Gastrocnemius medialis (tissue), 3 donors: Measurements from ENCODE around the gene MTSS2.

DNA sequence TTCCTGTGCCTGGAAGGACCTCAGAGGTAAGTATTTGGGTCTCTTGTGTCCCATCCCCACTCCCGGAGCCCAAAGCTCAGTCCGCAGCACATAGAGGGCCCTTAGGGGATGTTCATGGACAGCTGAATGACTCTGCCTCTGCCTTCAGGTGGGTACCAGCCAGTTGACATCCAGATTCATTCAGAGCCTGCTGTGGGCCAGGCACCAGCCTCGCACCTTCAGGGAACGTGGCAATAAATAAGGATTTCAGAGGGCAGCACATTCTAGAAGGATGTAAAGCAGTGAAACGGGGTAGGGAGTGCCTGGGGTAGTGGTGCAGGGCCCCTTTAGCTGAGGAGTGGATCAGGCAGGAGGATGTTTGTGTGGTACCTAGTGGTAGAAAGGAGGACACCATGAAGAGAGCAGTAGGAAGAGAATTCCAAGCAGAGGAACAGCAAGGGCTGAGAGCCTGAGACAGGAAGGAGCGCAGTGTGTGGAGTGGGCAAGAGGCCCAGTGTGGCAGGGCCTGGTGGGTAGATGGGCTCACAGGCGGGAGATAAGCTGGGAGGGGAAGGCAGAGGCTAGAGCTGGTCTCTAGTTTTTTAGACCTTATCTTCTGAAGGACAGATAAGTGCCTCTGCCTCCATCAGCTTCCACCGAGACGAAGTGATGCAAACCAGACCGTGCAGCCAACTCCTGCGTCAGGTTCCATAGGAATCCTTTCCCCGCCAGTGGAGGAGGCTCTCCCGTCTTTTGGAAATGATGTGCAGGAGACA is 33.4 kb downstream of the CDH1 start:
- PRO-cap, result no peak
- RAMPAGE, long total RNA, 3 experiments, result no peak in any of the 3 experiments

- PRO-cap, result no peak
- RAMPAGE, long total RNA, 3 experiments, result no peak in any of the 3 experiments
Observed at GRCh38 chr16:69116056-69116706, 10.7 kb downstream of the HAS3 start.

GRCh38 chr16:69302115-69302774 is 8.9 kb upstream of the VPS4A start:
- PRO-cap, result no peak
- RAMPAGE, long total RNA, 3 experiments, result no peak in any of the 3 experiments

DNA sequence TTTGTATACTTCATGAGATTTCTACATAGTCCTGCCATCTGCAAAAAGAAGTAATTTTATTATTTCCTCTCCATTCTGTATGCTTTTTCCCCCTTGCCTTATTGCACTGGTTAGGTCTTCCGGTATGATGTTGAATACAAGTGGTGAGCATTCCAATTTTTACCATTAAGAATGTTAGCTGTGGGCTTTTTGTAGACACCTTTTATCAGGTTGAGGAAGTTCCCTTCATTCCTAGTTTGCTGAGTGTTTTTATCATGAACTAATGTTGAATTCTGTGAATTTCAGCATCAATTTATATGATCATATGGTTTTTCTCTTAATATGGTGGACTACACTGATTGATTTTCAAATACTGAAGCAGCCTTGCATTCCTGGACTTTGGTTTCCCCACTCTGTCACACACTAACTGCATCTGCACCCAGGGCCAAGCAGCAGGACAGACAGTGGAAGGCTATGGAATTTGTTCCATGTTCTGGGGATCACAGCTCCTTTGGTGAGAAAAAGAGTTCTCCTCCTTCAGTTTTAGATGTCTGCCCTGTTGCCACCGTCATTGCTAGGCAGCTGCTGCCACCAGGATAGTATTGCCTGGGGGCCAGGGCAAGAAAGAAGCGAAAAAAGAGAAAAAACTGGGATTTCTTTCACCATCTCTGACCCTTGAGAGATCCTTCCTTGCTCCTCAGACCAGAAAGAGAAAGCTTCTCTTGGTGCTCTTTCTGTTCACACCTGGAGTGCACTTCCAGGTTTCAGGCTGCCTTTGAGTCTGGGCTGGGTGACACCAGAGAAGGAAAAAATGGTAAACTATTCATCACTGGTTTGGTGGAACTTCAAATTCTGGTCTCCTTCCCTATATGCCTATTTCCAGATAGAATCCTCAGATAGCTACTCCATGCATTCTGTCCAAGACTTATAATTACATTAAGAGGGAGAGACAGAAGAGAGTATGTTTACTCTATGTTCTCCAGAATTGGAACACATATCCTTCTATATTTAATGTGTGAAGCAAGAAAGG is 7.7 kb downstream of the TERF2 start:
- PRO-cap, result no peak
- RAMPAGE, long total RNA, 3 experiments, result no peak in any of the 3 experiments

DNA sequence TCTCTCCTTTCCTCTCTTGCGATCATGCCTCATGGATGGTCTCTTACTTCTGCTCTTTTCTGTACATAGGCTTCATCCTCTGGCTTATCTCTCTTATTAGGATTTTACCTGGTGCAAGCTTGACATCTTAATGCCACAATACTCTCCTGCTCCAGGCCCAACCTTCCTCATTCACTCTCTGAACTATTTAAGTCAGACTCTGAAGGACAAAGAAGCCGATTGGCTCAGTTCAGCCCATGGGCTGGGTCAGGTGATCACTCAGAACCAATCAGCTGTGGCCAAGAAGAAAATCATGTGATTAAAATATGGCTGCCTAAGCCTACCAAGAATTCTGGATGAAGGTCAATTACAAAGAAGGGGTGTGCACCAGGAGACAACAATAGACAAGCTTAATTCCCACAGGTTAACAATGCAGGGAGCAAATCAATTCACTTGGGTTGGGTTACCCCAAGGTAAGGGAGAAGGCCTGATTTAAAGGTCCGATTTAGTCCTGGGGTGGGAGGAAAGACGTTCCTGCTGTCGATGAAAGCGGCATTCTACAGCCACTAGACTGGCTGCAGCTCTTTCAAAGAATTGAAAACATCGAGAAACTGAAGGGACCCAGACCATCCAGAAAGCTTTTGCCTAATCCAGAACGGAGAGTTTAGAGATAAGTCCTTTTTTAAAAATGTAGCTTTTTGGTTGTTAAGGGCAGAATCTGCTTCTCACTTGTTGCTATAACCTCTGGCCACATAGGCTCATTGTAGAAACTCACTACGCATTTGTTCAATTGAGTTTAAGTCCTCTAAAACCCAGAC is 42.9 kb upstream of the NFAT5 start:
- PRO-cap, result no peak
- RAMPAGE, long total RNA, 3 experiments, result no peak in any of the 3 experiments

GRCh38 chr16:69689706-69690316 is 36.5 kb downstream of the NQO1 start:
- PRO-cap, result no peak
- RAMPAGE, long total RNA, 3 experiments, result no peak in any of the 3 experiments

DNA sequence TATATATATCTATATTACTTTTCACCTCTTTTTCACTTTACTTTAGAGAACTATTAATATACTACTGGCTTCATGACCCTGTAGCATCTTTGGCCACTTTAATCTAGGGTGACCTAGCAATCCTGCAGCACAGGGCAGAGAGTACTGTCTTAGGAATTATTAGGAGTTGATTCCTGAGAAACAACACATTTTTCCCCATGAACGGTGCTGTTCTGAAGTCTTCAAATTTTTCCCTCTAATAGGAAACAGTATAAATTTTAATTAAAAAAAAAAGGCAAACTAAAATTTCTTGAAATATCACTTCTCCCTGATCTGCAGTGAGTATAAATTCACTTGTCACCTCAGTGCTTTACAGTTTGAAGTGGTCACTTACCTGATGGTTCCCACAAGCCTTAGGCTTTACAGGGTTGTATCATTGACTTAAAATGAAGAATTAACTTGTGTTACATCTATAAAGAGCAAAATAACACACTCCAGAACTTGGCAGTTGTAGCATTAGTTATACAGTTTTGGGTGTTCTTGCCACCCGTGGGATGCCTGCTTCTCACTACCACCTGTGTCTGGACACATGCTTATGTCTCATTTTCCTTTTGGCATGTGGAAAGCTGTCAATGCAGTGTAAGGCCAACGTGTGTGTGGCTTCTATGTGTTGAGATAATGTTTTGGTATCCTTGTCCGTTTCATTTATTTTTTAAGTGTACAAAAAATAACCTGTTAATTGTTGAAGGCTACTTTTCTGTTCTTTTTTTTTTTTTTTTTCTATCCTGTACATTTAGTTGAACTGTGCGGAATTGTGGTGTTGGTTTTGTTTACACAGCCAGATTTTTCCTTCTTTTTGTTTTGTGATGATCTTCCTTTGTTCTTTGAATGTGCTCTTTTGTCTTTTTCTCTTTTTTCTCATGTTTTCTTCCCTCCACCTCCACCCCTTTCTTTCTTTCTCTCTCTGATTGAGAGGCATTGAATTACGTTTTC is 28.9 kb downstream of the NQO1 start:
- PRO-cap, result no peak
- RAMPAGE, long total RNA, 3 experiments, result no peak in any of the 3 experiments

DNA sequence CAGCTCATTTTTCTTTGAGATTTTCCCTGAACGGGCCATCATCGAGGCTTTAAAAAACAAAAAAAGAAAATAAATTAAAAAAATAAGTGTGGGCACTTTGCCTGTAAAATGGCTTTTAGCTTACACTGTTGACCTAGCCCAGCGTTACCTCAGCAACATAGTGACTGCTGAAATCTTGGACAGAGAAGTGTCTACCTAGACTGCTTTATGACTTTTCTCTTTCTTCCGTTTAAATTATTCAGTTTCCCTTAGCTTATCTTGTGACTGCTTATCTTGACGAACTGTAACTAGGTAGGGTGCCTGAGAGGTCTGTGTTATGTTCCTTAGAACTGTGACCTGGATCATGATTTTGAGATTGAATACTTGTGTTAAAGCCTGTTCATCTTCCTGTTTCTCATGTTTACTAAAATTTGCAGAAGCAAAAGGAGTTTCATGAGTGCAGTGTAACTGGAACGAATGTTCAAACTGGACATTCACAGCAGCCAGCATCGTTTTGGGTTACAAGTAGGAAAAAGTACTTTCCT is 935 bp downstream of the WWP2 start:
- PRO-cap, result no peak
- RAMPAGE, long total RNA, 3 experiments, result no peak in any of the 3 experiments

GRCh38 chr16:69855452-69856142 is 93.5 kb downstream of the WWP2 start:
- PRO-cap, result no peak
- RAMPAGE, long total RNA, 3 experiments, result no peak in any of the 3 experiments

DNA sequence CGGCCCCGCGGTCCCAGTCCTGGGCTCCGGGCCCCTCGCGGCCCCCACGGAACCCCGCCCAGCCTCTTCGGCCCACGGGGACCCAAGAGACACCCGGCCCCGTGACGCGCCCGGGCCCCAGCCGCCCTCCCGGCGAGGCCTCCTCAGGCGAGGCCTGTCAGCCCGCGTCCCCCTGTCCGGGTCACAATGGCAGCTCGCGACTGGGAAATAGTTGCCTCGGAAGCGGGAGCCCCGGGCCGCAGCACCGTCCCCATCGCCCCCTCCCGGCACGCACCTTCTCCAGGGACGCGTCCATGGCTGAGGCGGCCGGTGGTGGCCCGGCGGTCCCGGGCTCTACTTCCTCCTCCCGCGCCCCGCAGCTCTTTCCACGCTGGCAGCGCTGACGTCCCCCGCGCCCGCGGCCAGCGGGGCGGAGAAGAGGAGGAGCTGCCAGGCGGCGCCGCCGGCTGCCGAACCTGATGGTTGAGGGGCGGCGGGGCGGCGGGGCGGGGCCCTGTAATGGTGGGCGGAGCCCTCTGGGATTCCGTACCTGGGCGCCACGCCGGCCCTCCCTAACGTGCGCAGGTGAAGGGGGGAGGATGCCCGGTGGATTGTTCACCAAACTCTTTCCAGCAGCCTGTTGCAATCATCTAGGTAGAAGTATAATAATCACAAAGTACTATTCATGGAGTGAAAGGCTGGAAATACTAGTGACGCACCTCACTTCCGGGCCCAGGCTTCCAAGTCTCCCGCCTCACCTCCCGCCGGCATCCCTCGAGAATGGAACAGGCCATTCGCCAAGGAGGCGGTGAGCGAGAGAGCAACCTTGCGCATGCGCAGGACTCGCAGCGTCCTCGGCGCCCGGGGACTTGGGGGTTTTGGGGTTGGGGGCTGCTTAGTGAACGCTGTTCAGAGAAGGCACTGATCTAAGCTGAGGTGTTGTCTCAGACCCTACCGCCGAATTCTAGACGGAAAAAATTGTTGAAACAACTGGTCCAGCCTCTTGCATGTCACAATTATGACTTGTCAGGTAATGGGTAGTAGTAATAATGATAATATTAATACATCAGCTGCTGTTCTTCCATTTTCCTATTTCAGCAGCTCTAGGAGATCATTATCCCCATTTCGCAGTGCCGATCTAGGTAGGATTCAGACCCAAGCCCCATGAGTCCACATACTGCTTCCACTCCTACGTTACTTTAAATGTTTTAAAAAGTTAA is 48.3 kb upstream of the PDPR start:
- PRO-cap, result unidirectional peak, minus-strand start at position 460 of the sequence
- RAMPAGE, long total RNA, 3 experiments, result start-site peak on the minus strand in 2 of 3 experiments, centred at positions 373 to 469 of the sequence, 17 to 37 reads per replicate

- PRO-cap, result no peak
- RAMPAGE, long total RNA, 3 experiments, result no peak in any of the 3 experiments
Observed at GRCh38 chr16:70250811-70251032, 1.0 kb downstream of the EXOSC6 start.

DNA sequence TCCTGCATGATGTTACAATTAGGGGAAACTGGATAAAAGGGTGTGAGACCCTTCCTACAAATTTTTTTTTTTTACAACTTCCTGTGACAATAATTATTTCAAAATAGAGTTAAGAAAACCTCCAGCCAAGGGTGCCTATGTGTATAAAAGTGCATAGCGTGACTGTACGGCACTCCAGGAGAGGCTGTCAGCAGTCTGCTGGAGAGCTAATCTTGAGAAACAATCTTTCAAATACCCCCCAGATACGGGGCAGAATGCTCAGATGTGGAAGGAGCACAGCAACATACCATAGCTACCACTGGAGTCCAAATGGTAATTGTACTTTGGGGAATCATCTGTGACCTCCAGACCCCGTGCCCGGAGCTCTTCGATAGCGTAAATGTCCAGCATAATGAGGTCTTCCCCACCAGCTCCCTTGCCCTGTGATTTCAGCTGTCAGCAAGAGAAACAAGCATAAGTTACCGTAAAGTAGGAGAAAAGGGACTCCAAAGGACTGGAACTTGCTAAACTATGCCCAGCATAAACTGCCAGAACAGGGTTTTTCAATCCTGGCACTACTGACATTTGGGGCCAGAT is 13.0 kb upstream of the EXOSC6 start:
- PRO-cap, result no peak
- RAMPAGE, long total RNA, 3 experiments, result no peak in any of the 3 experiments

GRCh38 chr16:70428810-70429268 is 10.1 kb downstream of the ST3GAL2 start:
- PRO-cap, result no peak
- RAMPAGE, long total RNA, 3 experiments, result no peak in any of the 3 experiments

- PRO-cap, result no peak
- RAMPAGE, long total RNA, 3 experiments, result no peak in any of the 3 experiments
Observed at GRCh38 chr16:70450558-70451014, 3.8 kb upstream of the FCSK start.

DNA sequence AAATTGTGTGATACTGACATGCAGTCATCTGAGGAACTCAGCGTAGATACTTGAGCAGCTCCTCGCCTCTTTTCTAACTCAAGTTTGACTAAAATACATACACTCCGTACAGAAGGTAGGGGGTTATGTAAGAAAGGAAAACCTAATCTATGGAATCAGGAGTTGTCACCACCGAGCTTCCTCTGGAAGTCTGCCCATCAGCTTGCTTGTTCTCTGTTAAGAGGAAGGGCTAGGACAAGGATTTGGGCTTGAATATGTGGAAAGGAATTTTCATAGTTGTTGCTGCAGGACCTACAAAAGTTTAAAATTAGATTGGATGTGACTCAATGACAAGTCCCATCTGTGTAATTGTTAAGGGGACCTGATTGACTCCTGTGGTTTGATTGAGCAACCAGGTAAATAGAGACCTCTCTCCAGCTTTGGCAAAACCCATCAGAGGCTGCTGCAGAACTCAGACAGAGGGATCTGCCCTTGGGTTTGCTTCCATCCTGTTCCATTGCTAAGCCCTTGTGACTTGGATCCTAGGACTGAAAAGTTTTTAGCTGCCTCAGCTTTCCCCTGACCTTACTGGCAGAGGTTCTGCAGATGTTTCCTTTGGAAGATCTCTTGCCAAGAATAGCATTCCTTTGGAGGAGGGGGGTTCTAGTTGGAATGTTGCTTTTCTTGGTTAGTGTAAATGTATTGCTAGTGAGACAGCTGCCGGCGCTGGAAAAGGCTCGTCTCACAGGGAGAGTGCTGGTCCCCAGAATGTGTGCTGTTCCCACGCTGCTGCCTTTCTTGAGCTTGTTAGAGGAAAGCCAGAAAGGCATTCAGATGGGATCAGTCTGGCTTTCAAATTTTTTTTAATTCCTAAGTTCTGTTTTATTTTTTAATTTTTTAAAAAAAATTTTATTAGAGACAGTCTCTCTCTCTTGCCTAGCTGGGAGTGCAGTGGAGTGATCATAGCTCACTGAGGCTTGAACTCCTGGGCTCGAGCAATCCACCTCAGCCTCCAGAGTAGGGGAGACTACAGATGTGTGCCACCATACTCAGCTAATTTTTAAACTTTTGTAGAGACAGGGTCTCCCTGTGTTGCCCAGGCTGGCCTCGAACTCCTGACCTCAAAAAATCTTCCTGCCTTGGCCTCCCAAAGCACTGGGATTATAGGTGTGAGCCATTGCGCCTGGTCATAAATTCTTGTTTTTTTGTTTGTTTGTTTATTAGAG is 50.1 kb downstream of the SF3B3 start:
- PRO-cap, result unidirectional peak, plus-strand start at position 425 of the sequence
- RAMPAGE, long total RNA, 3 experiments, result no peak in any of the 3 experiments

- PRO-cap, result unidirectional peak, plus-strand start at chr16:70685578; unidirectional peak, minus-strand start at chr16:70685796; bidirectional peak, plus-strand start at chr16:70686237, minus-strand start at chr16:70686053
- RAMPAGE, long total RNA, 3 experiments, result no peak in any of the 3 experiments
Observed at GRCh38 chr16:70685485-70686506, at the start of gene MTSS2. MTSS2 (minus strand) TSS chr16:70686053.

DNA sequence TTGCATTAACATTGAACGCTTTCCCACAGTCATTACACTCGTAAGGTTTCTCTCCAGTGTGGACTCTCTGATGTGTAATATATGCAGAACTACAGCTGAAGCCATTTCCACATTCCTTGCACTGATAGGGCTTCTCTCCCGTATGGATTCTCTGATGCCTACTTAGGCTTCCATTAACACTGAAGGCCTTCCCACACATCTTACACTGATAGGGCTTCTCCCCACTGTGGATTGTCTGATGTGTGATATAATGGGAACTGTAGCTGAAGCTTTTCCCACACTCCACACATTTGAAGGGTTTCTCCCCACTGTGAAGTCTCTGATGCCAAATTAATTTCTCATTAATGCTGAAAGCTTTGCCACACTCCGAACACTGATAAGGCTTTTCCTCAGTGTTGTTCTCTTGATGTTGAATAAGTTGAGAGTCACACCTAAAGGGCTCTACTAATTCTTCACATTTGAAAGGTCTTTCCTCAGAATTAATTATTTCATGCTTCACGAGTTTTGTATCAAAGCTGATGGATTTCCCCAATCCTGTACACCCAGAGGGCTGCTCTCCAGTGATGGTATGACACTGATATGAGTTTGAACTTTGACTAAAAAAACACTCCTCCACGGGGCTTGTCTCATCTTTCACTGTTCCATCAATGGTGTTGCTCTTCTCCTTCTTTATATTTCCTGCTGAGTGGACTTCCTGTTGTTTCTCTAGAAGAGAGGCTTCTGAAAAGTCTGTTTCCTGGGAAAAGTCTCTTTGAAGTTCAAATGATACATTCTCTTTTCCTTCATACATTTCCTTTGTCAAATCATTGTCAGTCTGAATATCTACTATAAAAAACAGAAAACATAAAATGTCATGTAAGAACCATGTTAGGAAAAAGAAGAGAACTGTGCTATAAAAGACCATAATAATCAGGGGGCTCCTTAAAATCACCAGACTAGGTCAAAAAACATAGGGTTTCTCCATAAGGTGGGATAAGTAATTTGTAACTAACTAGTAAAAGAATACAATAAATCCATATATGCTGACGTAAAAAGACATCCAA is 7.5 kb upstream of the TLE7 start:
- PRO-cap, result no peak
- RAMPAGE, long total RNA, 3 experiments, result no peak in any of the 3 experiments

DNA sequence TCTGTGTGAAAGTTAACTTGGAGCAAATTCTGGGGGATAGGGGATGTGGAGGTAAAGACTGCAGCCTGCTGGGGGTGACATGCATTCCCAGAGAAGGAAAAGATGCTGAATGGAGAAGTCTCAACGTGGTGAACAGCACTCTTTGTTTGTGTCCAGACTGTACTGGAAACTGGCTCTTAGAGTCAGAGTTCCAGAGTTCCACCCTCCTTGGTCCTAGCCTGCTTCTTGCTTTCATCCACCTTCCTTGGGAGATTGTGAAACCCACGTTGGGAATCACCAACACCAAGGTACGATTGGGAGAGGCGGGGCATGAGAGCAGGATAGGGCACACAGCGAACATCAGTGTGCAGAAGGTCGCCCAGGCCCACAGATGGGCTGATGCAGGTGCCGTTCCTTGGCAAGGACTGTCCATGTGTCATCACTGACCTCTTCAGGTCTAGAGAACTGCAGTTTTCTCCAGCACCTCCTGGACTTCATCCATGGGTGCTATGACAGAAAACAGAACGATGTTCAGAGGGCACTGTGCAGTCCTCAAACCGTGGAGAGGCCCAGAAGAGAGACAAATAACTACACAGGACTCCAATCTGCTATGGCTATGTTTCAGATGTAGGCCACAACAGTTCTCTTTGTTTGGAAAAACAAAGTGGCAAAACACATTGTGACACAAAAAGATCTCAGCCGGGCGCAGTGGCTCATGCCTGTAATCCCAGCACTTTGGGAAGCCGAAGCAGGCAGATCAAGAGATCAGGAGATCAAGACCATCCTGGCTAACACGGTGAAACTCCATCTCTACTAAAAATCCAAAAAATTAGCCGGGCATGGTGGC is 23.9 kb upstream of the TAT start:
- PRO-cap, result no peak
- RAMPAGE, long total RNA, 3 experiments, result no peak in any of the 3 experiments

DNA sequence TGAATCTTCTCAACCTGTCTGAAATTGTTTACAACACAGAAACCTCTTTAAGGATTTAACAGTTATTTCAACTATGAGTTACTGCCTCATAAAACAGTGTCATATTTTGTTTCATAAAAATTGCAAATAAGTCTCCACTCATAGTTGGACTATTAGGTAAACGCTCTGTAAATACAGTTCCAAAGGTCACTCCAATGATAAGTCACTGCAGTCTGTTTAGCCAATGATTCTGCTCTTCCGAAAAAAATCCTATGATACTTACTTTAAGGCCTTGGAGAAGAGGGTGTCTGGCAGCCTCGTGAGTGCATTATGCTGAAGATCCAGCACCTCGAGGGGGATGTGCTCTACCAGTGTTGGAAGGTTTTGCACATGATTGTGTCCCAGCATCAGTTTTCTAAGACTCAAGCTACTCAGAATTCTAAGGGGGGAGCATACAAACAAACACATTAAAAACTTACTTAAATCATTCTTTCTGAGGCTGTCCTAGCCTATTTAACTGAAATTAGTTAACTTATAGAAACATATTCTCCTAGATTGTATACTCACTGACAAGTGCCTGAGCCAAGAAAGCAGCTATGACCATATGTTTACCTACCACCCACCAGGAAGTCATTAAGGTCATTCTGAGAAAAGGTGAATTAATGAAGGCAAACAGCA is 41.1 kb downstream of the MARVELD3 start:
- PRO-cap, result no peak
- RAMPAGE, long total RNA, 3 experiments, result no peak in any of the 3 experiments

DNA sequence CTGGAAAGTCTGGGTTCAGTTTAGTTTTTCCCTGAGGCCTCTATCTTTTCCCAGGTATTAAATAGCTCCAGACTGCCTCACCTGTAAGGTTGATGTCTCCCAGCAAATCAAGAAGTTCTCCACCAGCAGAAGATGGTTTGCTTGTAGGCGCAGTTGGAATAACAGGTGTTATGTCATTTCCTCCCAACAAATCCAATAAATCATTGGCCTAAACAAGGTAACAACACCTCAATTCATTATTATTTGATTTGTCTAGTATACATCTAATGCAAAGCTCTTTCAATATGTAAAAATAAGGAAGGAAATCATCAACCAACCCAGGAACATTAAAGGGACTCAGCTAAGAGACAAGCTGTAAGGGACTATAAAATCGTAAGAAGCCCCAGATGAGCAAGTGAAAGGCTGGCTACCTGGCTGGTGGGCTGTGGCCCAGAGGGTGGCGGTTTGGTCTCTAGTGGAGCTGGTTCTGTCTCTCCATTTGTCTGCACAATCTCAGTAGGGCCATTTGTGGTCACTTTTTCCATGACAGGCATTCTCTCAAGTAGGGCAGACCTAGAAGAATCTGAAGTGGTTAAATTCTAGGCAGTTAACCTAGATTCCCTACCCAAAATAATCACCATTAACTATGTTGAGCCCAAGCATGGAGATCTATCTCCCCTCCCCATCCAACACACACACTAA is 20.7 kb upstream of the PHLPP2 start:
- PRO-cap, result no peak
- RAMPAGE, long total RNA, 3 experiments, result no peak in any of the 3 experiments